Bronchus (tissue), 1 donor: ENCODE data around the gene SORCS2.

DNA sequence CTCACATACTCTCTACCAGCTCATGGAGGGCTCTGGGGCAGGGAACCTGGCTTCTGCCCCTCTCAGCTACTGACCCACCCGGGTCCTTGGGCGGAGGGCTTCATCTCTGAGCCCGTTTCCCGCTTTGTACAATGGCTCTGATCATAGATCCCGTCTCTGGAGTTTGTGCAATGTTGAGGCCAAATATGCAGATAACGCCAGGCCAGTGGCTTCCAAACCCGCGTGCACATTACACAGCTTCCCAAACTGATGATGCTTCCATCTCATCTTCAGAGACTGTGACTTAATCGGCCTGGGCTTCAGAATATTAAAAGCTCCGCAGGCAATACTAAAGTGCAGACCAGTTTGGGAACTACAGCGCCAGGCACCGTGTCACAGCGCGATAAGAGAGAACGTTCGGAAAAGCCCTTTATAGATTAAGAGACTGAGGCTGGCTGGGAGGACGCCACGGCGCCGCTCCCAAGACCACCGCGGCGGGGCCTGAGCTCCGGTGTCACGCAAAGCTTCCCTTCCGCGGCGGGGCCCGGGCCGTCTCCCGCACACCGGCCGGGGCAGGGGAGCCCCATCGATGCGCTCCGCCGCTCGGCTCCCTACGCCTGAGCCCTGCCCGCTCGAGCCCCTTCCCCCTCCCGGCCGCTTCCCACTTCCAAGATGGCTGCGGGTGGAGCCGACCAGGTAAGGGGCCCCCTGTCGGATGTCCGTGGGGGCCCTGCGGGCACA, 635 bp upstream of the TBC1D14 start:
- PRO-cap: unidirectional peak, plus-strand start at position 338 of the sequence; bidirectional peak, plus-strand start at position 649 of the sequence, minus-strand start at position 570 of the sequence

DNA sequence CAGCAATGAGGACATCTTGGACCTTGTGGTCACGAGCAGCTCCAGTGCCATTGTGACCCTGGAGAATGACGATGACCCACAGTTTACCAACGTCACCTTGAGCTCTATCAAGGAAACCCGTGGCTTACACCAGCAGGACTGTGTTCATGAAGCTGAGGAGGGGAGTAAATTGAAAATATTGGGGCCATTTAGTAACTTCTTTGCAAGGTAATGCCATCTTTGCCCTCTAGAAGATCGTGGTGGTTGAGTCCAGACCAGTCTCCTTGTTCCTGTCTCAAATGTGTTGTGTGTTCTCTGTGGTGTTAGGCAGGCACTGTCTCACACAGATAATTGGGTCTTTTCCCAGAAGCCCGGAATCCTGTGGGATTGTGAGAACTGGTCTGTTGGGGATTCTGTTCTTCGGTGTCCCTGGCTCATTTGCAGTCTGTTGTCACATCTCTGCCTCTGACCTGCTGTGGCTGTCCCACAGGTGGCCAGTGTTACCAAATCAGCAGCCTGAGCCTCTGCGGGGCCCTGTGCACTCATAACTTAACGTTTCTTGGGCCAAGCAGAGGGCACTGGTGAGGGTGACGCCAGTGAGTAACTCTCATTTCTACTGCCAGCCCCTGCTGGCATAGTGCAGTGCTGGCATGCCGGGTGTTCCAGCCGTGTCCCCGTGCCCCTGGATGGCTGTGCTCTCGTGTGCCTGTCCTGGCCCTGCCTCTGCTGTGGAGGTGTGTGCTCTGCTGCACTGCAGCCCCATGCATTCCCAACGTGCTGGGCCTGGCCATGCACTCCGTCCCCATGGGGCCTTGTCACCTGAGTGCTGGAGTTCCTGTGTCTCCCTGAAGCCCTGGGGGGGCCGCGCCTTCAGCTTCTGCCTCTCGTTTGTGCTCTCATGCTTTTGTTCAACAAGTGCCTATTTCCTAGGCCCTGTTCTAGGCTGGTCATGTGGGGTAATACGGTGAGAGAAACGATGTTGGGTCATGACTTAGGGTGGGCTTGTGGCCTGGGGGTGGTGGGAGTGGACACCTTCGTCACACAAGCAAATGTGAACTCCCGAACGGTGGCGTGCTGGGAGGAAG, 14.6 kb downstream of the TBC1D14 start:
- PRO-cap: no peak

DNA sequence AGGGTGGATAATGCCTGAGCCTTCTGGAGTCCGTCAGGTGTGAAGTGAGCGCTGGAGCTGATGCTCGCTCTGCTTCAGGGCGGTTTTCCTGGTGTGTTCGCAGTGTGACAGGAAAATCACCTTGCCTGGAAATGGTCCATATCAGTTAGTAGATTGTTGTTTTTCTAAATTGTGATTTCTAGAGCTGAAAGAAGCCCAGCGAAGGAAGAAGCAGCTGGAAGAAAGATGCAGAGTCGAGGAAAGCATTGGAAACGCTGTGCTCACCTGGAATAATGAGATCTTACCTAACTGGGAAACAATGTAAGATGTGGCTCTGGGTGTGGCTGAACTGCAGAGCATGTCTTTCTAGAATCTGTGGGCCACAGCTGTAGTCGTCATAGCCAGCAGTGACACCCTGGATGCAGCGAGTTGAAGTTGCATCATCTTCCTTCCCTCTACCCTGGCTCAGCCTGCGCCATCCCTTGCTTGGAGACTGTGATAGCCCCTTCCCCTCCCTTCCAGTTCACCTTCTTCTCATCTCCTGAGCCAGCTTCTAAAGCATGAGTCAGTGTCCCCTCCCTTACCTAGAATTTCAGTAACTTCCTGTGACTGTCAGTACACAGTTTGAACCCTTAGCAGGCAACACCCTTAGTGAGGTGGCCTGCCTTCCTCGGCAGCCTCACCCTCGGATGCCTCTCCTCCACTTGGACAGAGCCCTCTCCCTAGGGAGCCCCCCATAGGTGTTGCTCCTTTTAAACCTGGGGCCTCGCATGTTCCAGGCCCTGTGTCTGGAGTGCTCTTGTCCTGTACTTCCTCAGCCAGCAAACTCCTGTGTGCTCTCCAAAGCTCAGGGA, 43.7 kb downstream of the CCDC96 start:
- PRO-cap: no peak

DNA sequence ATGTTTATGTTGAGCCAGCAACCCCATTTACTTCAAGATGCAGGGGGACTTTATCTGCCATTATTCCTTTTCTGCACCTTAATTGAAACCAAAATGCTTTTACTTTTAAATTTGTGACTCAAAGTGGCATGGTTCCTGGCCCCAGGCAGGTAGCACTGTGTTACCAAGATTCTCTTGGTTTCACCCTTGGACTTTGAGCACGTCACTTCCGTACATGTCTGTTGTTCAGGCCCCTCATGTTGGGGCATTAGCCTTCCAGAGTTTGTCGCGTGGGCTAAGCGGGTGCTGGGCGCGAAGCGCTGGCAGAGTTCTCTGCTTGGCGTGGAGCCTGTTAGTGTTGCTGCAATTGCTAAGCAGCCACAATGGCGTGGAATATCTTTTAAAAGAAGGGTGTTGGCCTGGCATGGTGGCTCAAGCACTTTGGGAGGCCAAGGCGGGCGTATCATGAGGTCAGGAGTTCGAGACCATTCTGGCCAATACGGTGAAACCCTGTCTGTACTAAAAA, 13.6 kb downstream of the CCDC96 start:
- PRO-cap: no peak

- PRO-cap: no peak
These were observed 1.3 kb downstream of the TADA2B start for GRCh38 chr4:7044338-7044968.

DNA sequence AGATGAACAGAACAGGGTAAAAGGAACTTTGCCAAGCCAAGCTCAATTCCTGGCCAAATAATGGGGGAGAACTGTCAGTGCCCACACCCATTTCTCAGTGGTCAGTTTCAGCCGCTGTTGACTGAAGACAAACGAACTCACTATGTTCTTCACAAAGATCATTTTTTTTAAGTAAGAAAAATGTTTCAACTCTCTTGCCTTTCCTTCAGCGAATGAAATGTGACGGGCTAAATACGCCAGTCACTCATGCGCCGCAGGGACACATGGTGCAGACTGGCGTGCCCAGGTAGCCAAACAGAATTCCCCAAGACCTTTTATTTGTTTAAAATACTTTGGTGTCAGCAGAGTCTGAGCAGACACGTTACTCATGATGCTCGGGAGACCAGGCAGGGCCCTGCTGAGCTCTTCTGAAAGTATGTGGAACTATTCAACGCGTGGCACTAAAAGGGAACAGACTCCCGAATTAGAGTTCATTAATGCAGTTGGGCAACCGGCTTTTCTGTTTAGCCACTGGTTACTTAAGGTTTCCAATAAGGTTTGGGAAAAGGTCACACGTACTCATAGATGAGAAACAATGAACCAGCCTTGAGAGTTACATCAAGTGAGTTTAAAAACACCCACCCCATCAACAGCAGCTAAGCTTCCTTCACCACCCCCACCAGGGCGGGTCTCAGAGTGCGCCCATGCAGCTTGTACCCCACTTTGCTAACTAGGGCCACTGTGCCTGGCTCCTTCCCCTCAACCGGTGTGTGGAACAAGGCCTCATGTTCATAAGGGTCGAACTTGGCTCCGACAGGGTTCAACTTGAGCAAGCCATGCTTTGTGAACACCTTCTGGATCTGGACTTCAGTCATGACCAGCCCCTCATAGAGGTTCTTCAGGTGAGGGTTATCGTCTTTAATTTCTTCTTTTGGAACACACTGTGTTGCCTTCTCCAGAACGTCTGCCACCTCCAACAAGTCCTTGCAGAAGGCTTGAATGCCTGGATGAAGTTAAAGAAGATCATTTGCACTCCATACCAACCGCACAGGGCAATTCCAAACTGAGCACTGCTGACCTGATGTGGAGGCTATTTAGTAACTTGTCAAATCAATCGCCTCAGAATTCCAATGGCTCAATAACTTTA, 7.3 kb downstream of the GRPEL1 start:
- PRO-cap: no peak

DNA sequence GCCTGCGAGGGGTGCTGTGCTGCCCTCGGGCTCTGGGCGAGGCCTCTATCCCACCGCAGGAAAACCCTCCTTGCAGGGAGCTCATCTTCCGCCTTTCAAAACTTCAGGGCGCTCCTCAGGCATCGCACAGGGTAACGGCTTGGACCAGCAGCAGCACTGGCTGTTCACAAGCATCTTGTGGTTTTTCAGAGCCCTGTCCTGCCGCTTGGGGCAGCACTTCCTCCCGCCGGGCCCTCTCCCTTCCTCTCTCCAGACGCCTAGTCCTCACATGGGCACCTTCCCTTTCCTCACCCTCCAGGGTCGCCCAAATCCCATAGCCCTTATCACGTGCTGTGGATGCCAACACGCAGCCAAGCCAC, 34.1 kb upstream of the GRPEL1 start:
- PRO-cap: no peak

GRCh38 chr4:7192234-7192787, at the start of gene SORCS2:
SORCS2 (plus strand) TSS chr4:7192538.
- PRO-cap: unidirectional peak, plus-strand start at chr4:7192568

GRCh38 chr4:7515445-7515970, 80.8 kb upstream of the PSAPL1 start:
- PRO-cap: no peak

DNA sequence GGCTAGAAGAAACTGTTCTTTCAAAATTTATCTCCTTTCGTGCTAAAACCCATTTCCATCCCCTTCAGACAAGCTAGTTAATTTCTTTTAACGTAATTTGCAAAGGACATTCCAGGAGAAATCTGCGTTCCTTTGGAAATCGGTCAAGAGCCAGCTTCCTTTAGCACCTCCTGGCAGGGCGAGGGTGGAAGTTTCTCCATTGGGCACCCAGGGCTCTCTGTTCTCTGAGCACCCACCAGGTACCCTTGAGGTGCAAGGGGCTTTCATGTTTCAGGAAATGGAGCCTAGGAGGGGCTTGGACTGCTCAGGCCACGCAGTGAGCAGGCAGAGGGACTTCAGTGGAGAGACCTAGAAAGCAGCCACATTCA, 161.8 kb upstream of the PSAPL1 start:
- PRO-cap: unidirectional peak, minus-strand start at position 221 of the sequence

GRCh38 chr4:7673225-7673501, 238.4 kb upstream of the PSAPL1 start:
- PRO-cap: no peak

DNA sequence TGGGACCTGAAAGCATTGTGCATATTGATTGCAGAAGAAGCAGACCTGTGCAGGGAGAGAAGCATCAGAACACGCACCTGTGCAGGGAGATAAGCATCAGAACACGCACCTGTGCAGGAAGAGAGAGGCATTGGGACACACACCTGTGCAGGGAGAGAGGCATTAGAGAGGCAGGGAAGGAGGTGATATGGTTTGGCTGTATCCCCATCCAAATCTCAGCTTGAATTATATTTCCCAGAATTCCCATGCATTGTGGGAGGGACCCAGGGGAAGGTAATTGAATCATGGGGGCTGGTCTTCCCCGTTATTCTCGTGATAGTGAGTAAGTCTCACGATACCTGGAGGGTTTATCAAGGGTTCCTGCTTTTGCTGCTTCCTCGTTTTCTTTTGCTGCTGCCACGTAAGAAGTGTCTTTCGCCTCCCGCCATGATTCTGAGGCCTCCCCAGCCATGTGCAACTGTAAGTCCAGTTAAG, 185.9 kb downstream of the AFAP1 start:
- PRO-cap: bidirectional peak, plus-strand start at position 380 of the sequence, minus-strand start at position 227 of the sequence

- PRO-cap: no peak
These were observed 28.3 kb upstream of the AFAP1 start for GRCh38 chr4:7967916-7968397.

GRCh38 chr4:8117224-8117814, 41.3 kb downstream of the ABLIM2 start:
- PRO-cap: no peak

GRCh38 chr4:8123062-8124062, 35.3 kb downstream of the ABLIM2 start:
- PRO-cap: no peak

- PRO-cap: no peak
These were observed 25.6 kb upstream of the HTRA3 start for GRCh38 chr4:8243780-8244612.

DNA sequence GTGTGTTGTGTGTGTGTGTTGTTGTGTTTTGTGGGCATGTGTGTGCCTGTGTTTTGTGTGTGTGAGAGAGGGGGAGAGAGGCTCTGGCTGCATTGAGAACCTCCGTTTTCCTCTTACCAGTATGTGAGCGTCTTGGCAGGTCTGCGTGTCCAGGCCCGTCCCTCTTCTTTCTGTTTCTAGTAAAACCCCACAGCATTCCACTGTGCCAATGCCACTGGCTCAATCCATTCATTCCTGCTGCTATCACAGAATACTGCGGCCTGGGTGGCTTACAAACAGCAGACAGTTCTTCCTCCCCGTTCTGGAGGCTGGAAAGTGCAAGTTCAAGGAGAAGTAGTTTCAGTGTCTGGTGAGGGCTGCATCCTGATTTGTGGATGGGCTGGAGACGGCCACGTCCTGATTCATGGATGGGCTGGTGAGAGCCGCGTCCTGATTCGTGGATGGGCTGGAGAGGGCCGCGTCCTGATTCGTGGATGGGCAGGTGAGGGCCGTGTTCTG, 15.4 kb upstream of the HTRA3 start:
- PRO-cap: no peak

GRCh38 chr4:8315493-8316265, 46.1 kb downstream of the HTRA3 start:
- PRO-cap: no peak

GRCh38 chr4:8341713-8342066, 72.1 kb downstream of the HTRA3 start:
- PRO-cap: no peak

GRCh38 chr4:8391777-8392554, 48.6 kb downstream of the ACOX3 start:
- PRO-cap: no peak